Esophagus squamous epithelium (tissue), 4 donors: ENCODE results near the genes PLA2G4E, UBR1 and TMEM62.

DNA sequence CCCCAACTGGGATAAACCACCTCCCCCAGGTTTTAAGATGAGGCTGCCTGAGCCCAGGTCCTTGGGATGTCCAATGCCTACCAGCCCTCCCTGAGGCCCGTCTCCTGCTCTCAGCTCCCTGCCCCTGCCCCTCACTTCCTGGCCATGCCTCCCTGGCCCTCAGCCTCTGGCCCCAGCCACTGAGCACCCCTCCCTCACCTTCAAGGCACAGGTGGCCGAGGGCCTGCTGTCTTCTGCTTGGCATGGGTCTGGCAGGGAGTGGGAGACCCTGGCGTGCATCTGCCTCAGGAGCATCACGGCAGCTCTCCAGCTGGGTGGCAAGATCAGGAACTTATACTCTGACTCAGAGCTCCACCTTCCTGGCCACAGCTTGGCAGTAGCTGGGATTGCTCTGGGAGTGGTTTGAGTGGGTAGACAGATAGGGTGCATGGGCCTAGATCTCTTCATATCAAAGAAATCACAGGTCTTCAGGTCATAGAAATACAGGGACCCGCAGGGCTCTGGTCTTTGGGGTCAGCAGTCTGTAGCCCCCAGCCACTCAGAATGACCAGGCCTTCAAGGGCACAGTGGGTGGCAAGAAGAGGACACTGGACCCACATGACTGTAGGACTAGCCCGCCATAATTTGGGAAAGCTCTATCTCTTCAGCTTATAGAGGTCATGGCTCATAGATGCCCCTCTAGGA lies at the start of gene PLA2G4E:
PLA2G4E (minus strand) TSS at position 306 of the 684 bp plus-strand sequence.
- PRO-cap: bidirectional peak, plus-strand start at position 396 of the sequence, minus-strand start at position 306 of the sequence
- RAMPAGE, long total RNA, 4 experiments: start-site peak on the minus strand in 3 of 4 experiments, centred at positions 298 to 310 of the sequence, 56 to 174 reads per replicate

DNA sequence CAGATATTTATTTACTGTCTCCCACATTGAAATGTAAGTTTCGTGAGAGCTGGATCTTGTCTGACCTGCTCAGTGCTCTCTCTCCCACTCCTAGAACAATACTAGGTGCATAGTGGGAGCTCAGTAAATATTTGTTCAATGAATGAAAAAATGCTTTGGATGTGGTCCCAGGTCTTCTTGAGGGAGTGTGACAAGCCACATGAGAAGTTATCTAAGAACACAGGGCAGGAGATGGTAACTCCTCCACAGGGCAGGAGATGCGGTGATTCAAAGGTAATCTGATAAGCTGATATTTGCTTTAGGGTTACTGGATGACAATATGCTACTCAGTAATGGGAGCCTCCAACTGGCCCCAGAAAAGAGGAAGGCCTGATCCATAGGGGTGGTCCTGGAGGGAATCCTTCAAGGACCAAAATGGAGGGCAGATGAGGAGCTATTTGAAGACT lies 25.8 kb upstream of the PLA2G4E start:
- PRO-cap: unidirectional peak, minus-strand start at position 100 of the sequence
- RAMPAGE, long total RNA, 4 experiments: no peak in any of the 4 experiments

GRCh38 chr15:42082983-42083260 lies 11.4 kb downstream of the PLA2G4D start:
- PRO-cap: no peak
- RAMPAGE, long total RNA, 4 experiments: no peak in any of the 4 experiments

DNA sequence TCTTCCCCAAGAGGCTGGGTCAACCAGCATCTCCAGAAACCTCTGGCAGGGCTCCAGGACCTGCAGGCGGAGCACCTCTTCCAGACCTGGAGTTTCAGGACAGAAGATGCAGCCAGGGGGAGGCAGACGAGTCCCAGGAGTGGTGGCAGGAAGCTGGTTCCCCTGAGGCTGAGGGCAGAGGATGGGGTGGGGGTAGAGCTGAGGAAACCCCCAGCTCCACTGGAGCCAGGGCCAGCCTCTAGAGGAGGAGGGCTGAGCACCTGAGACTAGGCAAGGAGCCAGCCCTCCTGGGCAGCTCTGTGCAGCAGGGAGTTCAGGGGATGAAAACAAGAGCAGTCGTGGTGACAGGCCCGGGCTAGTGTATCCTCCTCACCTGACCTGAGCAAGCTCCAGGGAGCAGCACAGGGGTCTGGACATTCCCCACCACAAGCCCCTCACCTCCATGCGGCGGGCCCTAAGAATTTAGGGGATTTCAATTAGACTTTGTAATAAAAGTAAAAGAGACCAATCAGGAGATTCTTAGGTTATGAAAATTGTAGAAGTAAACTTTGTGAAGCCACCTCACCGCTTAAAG lies 369 bp upstream of the PLA2G4D start:
- PRO-cap: no peak
- RAMPAGE, long total RNA, 4 experiments: no peak in any of the 4 experiments

GRCh38 chr15:42151701-42152173 lies 4.7 kb downstream of the PLA2G4F start:
- PRO-cap: no peak
- RAMPAGE, long total RNA, 4 experiments: no peak in any of the 4 experiments

DNA sequence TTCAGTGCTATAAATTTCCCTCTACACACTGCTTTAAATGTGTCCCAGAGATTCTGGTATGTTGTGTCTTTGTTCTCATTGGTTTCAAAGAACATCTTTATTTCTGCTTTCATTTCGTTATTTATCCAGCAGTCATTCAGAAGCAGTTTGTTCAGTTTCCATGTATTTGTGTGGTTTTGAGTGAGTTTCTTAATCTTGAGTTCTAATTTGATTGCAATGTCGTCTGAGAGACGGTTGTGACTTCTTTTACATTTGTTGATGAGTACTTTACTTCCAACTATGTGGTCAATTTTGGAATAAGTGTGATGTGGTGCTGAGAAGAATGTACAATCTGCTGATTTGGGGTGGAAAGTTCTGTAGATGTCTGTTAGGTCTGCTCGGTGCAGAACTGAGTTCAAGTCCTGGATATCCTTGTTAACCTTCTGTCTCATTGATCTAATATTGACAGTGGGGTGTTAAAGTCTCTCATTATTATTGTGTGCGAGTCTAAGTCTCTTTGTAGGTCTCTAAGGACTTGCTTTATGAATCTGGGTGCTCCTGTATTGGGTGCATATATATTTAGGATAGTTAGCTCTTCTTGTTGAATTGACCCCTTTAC lies 23.5 kb upstream of the GANC start:
- PRO-cap: no peak
- RAMPAGE, long total RNA, 4 experiments: no peak in any of the 4 experiments

DNA sequence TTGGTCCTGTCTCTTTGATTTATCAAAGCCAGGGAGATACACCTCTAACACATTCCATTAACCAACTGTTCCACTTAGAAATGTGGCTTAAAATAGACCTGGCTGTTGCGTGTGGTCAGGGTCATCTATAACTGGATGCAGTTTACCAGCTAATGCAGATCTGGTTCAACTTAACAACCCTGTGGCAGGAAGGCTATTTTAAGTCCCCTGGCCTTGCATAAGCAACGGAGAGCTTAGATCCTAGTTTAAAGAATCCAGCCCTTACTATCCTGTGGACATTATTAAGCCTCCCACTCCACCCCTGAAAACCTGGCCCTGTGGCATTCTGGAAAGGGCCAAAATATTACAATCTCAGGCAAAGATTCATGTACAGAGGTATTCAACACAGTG lies 28.0 kb upstream of the CAPN3 start:
- PRO-cap: no peak
- RAMPAGE, long total RNA, 4 experiments: no peak in any of the 4 experiments

DNA sequence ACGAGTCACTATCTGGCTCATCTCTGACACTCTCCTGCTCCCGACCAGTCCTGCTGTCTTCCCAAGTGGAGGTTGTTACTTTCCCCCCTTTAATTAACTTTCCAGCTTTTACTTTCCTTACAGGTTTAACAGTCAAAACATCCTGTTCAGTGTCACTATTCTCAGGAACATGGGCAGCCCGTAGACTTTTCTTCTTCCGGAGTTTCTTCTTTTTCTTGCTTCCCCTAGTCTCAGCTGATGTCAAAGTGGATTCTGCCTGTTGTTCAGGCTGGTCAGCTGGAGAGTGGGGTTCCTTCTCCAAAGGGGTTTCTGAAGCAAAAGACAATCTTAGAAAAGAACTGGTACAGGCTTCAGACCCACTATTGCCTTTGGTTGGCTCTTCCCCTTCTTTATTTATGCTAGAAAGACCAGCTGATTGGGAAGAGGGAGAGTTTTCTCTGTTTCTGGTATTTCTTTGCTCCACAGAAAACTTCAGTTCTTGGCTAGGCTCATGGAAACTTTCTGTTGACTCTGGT lies 51.6 kb downstream of the ZNF106 start:
- PRO-cap: no peak
- RAMPAGE, long total RNA, 4 experiments: no peak in any of the 4 experiments

- PRO-cap: no peak
- RAMPAGE, long total RNA, 4 experiments: no peak in any of the 4 experiments
Observed at GRCh38 chr15:42493537-42494062, 1.8 kb upstream of the SNAP23 start.

GRCh38 chr15:42505083-42505674 lies 9.7 kb downstream of the SNAP23 start:
- PRO-cap: no peak
- RAMPAGE, long total RNA, 4 experiments: no peak in any of the 4 experiments

DNA sequence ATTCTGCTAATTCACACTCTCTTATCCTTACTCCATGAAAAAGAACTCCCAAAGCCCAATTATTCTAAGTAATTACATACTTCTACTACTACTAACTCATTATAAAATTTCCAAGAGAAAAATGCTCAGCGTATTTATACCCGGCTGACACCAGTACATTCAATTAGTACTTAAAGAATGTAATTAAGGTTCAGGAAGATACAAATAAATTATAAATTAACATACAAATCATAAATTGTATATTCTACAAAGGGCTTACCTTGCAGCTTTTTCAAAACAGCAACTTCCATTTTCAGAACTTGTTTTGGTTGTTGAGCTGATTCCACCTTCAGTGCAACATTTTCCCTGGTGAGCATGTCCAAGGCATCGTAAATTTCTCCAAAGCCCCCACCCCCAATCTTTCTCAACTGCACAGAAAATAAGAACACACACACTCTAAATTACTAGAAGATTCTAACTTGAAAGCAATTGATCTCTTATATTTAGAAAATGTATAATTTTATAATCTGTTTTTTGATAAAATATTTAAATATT lies 48.2 kb downstream of the TTBK2 start:
- PRO-cap: no peak
- RAMPAGE, long total RNA, 4 experiments: no peak in any of the 4 experiments

GRCh38 chr15:43105306-43105783 lies 493 bp downstream of the UBR1 start:
- PRO-cap: unidirectional peak, plus-strand start at chr15:43105493
- RAMPAGE, long total RNA, 4 experiments: no peak in any of the 4 experiments

DNA sequence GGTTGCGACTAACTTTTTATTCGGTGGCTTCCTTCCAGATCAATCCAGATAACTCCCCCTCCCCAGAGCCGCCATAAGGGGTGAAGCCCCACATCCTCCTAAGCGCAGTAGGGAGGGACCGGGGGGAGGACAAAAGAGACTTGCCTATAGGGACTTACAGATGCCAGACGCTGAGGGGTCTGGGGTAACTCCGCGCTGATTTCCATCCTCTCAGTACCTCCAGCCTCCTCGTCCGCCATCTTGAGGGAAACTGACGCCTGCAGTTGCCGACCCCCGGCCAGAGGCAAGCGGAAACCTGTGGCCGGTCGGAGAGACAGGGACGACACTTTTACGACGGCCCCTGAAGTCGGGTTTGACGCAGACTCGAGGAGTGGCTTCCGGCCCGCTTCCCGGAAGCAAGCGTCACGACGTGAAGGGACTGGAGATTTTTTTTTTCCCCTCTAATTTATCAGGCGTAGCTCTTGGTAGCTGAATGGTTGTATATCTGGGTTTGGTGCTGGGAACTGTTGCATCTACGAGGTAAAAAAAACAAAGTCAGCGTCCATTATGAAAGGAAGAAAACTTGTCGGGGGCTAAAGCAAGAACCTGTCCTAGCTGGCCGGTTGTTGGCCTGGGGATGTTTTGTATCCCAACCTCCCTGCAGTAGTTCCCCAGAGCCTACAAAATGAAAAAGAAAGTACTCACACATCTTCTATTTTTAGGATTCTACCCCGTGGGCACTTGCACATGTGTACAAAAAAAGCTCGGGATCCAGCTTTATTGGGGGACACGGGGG lies at the start of gene UBR1:
UBR1 (minus strand) TSS at position 255 of the 775 bp plus-strand sequence.
- PRO-cap: bidirectional peak, plus-strand start at position 476 of the sequence, minus-strand start at position 252 of the sequence
- RAMPAGE, long total RNA, 4 experiments: start-site peak on the minus strand in 4 of 4 experiments, centred at positions 294 to 333 of the sequence, 56 to 361 reads per replicate

DNA sequence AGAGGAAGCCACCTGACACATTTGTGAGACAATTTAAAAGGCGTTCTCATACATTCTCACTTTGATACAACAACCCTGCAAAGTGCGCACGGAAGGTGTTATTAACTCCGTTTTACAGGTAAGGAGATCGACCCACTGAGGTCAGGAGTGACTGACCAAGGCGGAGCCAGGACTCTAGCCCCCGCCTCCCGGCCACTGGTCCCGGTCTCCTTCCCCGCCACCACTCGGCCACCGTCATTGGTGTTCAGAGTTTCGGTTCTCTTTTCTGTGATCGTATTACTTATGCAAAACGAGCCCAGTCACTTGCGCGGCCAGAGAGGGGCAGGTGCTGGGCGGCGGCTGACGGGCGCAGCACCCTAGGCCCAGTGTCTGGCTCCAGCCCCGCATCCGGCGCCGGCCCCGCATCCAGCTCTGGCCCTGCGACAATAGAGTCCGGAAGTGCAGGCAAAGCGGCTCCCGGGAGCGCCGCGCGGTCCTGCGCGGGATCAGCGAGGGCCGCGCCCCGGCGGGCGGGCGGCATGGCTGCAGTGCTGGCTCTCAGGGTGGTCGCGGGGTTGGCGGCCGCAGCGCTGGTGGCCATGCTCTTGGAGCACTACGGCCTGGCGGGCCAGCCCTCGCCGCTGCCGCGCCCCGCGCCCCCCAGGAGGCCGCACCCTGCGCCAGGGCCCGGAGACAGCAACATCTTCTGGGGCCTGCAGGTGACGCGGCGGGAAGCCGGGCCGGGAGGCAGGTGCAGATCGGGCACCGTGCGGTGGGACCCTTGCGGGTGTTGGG lies at the start of gene TMEM62:
TMEM62 (plus strand) TSS at position 302 of the 774 bp plus-strand sequence.
- PRO-cap: bidirectional peak, plus-strand start at position 276 of the sequence, minus-strand start at position 114 of the sequence; bidirectional peak, plus-strand start at position 302 of the sequence, minus-strand start at position 421 of the sequence
- RAMPAGE, long total RNA, 4 experiments: no peak in any of the 4 experiments

- PRO-cap: no peak
- RAMPAGE, long total RNA, 4 experiments: no peak in any of the 4 experiments
Observed at GRCh38 chr15:43368727-43369382, 2.0 kb downstream of the ZSCAN29 start.

DNA sequence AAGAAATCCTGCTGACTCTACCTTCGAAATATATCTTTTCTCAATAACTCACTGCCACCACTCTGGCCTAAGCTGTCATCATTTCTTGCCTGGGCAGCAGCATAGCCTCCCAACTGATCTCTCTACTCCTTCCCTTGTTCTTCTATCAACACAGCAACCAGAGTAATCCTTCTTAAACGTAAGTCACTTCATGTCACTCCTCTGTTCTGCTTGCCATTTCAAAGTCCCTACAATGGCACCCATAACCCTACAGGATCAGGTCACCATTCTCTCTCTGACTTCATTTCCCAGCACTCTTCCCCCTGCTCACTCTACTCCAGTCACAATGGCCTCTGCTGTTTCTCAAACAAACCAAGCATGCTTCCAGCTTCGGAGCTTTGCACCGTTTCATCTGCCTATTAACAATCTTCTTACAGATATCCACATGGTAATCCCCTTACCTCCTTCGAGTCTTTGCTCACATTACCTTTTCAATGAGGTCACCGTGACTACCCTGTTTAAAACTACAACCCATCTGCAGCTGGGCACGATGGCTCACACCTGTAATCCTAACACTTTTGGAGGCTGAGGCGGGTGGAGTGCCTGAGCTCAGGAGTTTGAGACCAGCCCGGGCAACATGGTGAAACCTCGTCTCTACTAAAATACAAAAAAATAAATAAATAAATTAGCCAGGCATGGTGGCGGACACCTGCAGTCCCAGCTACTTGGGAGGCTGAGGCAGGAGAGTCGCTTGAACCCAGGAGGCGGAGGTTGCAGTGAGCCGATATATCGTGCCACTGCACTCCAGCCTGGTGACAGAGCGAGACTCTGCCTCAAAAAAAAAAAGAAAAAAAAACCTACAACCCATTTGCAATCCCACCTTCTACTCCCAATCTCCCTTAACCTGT lies 14.8 kb upstream of the STRC start:
- PRO-cap: no peak
- RAMPAGE, long total RNA, 4 experiments: no peak in any of the 4 experiments

DNA sequence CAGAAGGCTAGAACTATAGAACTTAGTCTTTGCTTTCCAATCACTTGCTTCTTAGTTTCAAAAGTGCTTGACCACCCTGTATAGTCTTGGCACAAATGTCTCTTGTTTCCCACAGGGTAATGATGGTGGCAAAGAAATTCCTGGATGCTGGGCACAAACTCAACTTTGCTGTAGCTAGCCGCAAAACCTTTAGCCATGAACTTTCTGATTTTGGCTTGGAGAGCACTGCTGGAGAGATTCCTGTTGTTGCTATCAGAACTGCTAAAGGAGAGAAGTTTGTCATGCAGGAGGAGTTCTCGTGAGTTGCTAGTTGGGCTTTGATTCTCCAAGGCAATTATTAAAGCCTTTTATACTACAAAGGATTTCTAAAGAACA lies 10.2 kb downstream of the ELL3 start:
- PRO-cap: no peak
- RAMPAGE, long total RNA, 4 experiments: no peak in any of the 4 experiments

DNA sequence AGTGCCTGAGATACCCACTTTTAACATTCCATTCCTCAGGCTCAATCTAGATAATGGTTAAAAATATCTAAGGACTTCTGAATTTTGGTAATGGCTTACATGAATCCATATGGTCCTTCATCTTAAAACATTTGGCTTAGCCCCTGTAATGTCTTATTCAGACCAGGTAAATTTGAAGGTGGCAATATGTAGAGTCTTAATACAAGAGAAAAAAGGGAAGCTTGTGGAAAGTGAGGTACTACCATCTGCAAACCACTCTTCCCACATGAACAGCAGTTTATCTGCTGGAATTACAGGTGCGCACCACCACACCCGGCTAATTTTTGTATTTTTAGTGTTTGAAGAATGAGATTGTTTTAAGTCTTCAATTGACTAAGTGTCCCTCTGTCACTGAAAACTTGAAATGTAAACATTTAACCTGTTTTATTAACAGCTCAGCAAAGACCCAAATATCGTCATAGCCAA lies 6.9 kb downstream of the ELL3 start:
- PRO-cap: no peak
- RAMPAGE, long total RNA, 4 experiments: no peak in any of the 4 experiments

DNA sequence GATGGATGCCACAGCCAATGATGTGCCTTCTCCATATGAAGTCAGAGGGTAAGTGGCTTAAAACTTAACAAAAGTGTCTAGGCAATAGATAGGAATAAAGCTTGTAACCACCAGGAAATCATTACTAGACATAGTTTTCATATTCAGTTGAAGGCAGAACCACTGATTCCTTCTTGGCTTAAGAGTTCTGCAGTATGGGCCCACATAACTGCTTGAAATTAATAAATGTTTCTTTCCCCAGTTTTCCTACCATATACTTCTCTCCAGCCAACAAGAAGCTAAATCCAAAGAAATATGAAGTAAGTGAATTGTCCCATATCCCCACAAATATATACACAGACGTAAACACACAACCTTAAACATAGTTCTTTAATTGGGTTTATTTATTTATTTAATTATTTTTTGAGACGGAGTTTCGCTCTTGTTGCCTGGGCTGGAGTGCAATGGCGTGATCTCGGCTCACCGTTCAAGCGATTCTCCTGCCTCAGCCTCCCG lies 6.4 kb downstream of the ELL3 start:
- PRO-cap: no peak
- RAMPAGE, long total RNA, 4 experiments: no peak in any of the 4 experiments

GRCh38 chr15:43775840-43776787 lies 652 bp downstream of the ELL3 start:
- PRO-cap: bidirectional peak, plus-strand start at chr15:43776293, minus-strand start at chr15:43776087
- RAMPAGE, long total RNA, 4 experiments: no peak in any of the 4 experiments